Mesenchymal stem cell of adipose (primary cell): ENCODE measurements around a stretch of chr1.

- CAGE, long polyA plus RNA: no peak
Measured at GRCh38 chr1:109114661-109115151, 791 bp downstream of the ELAPOR1 start.

- CAGE, long polyA plus RNA: no peak
Measured at GRCh38 chr1:109136650-109137141, 22.8 kb downstream of the ELAPOR1 start.

DNA sequence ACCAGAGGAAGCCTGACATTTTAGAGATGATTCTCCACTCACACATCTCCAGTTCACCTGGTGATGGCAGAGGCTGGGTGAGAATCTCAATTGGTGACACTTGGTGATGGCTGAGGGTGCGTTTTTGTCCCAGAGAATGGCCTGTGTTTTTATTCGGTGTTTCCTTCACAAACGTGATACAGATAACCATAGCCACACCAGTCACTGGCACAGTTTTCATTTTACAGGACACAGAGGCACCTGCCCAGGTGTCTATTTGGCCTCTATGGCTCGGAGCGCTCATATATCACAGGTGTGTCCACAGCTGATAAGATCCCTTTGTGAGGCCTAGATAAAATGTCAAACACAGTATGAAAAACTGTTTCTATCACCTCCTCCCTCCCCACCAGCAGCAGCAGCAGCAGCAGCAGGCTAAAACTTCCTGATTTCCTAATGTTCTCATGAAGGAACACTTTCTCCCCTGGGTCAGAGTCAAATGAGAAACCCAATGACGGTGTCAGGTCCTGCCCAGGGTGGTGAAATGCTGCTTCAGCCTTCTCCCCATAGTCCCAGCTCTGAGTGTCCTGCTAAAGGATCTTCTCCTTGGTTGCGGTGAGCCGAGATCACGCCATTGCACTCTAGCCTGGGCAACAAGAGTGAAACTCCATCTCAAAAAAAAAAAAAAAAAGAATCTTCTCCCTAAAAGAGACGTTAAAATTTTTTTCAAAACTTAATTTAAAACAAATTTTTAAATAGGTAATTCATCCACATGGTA, 24.4 kb downstream of the ELAPOR1 start:
- CAGE, long polyA plus RNA: no peak

- CAGE, long polyA plus RNA: no peak
Measured at GRCh38 chr1:109197784-109198821, 15.6 kb upstream of the SARS1 start.

GRCh38 chr1:109238543-109239766, 10.4 kb upstream of the CELSR2 start:
- CAGE, long polyA plus RNA: no peak

GRCh38 chr1:109250652-109251213, 1.4 kb downstream of the CELSR2 start:
- CAGE, long polyA plus RNA: no peak

DNA sequence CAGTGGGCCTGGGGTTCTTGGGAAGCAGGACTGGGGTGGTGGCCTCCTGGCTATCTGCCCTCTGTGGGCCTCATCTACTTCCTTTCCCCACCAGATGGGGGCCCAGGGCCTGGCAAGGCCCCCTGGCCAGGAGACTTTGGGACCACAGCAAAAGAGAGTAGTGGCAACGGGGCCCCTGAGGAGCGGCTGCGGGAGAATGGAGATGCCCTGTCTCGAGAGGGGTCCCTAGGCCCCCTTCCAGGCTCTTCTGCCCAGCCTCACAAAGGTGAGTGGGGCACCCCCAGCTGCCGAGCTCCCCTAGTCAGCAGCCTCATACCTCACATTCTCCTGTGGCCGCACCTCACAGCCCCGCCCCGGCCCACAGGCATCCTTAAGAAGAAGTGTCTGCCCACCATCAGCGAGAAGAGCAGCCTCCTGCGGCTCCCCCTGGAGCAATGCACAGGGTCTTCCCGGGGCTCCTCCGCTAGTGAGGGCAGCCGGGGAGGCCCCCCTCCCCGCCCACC, 9.8 kb downstream of the PSRC1 start:
- CAGE, long polyA plus RNA: no peak

- CAGE, long polyA plus RNA: no peak
Measured at GRCh38 chr1:109304305-109305356, 2.2 kb downstream of the MYBPHL start.

DNA sequence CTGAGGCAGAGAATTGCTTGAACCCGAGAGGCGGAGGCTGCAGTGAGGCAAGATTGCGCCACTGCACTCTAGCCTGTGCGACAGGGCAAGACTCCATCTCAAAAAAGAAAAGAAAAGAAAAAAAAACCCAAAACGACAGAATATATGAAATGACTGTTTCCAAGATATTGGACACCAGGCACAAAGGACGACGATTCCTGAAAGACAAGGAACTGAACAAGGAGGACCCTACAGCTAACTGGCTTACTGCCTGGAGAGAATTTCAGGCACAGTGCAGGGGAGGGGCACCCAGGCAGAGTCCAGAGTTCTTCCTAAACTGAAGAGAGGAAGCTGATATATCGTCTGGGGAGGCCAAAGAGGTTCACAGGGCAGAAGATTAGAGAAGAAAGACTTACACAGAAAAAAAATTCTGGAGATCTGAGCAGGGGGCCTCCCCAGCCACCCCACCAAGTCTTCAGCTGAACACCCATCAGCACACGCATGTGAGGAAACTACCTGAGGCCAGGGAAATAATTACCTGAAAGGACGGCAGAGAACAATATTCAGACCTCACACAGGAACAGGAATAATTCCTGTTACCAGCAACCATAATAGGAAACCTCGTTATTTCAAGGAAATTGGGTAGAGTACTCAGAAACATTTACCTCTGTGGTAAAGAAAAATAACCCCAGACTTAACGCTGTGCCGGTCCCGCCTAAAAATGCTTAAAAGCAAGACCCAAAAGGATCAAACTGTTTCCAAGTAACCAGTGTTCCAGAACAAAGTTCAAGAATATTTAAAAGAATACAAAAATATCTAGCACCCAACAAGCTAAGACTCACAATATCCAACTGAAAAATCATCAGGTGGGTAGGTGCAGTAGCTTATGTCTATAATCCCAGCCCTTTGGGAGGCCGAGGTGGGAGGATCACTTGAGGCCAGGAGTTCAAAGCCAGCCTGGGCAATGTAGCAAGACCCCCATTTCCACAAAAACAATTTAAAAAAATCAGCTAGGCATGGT, 24.5 kb downstream of the SORT1 start:
- CAGE, long polyA plus RNA: no peak

DNA sequence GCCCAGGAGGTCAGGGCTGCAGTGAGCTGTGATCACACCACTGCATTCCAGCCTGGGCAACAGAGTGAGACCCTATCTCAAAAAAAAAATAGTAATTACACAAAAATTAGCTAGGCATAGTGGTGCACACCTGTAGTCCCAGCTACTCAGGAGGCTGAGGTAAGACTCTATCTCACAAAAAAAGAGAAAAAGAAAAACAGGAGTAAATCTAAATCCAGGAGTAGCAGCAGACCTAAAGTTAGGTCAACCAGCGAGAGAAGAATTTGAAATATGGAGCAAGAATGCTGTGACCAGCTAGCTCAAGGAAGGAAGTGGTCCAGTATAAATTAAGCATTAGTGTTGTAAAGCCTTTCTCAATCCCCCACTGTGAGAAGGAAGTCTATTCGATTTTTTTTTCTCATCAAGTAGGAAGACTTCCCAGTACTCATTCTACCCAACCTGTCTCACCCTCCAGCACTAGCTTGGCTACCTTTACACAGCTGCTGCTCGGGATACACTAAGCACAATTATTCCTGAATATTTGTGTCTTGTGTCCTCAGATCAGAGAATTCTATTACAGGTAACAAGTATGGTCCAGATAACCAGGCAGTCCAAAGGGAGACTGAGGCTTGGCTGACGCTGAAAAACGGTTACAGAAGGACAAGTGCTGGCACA, 1.6 kb downstream of the SORT1 start:
- CAGE, long polyA plus RNA: no peak

GRCh38 chr1:109415100-109415637, 11.1 kb downstream of the PSMA5 start:
- CAGE, long polyA plus RNA: no peak

GRCh38 chr1:109615853-109616339, 3.5 kb downstream of the GNAT2 start:
- CAGE, long polyA plus RNA: no peak

- CAGE, long polyA plus RNA: no peak
Measured at GRCh38 chr1:109631369-109632176, 11.9 kb downstream of the AMPD2 start.

DNA sequence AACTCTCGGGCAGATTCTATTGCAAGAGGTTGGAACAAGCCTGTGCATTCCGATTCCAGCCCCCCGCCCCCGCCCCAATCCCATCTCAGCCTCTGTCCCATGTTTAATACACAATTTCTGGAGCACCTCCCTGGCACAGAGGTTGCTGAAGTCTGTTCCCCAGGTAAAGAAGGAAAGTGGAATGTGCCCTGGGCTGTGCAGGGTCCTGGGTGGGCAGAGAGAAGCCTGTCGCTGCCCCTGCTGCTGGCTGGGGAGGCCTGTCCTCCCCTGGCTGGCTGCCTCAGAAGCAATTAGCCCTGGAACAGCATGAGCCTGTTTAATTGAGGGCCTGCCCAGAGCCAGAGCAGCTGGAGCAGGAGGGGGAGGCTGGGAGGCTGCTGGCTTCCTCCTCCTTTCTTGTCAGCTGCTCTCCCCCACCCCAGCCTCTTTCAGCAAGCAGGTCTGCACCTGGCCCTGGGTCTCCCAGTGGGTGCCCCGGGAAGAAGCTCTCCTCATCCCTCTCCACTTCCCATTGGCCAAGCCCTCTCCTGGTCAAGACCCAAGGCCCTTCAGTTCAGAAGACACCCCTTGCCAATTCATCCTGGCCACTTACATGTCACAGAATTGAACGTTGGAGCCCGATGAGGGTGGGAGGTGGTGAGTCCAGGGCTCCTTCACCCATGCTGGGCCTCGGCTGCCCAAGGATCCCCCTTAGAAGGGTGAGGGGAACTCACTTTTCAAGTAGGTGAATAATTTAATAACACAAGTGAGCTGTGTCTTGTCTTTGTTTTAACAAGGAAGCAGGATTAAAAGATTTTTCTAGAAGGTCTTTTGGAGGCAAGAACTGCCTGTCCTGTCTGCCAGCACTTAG, 13.1 kb downstream of the AMPD2 start:
- CAGE, long polyA plus RNA: no peak

- CAGE, long polyA plus RNA: no peak
Measured at GRCh38 chr1:109643280-109643840, 12.5 kb upstream of the GSTM4 start.

GRCh38 chr1:109794271-109794762, 30.6 kb upstream of the EPS8L3 start:
- CAGE, long polyA plus RNA: no peak

- CAGE, long polyA plus RNA: no peak
Measured at GRCh38 chr1:109977344-109977701, 7.2 kb upstream of the AHCYL1 start.

- CAGE, long polyA plus RNA: no peak
Measured at GRCh38 chr1:109979499-109980260, 4.9 kb upstream of the AHCYL1 start.

DNA sequence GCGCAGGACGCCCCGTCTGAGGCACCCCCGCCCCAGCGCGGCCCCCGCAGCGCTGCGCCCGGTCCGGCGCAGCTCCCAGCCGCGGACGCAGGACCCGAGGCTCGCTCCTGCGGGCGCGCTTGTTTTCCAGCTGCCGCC, 421 bp downstream of the KCNC4 start:
- CAGE, long polyA plus RNA: no peak

DNA sequence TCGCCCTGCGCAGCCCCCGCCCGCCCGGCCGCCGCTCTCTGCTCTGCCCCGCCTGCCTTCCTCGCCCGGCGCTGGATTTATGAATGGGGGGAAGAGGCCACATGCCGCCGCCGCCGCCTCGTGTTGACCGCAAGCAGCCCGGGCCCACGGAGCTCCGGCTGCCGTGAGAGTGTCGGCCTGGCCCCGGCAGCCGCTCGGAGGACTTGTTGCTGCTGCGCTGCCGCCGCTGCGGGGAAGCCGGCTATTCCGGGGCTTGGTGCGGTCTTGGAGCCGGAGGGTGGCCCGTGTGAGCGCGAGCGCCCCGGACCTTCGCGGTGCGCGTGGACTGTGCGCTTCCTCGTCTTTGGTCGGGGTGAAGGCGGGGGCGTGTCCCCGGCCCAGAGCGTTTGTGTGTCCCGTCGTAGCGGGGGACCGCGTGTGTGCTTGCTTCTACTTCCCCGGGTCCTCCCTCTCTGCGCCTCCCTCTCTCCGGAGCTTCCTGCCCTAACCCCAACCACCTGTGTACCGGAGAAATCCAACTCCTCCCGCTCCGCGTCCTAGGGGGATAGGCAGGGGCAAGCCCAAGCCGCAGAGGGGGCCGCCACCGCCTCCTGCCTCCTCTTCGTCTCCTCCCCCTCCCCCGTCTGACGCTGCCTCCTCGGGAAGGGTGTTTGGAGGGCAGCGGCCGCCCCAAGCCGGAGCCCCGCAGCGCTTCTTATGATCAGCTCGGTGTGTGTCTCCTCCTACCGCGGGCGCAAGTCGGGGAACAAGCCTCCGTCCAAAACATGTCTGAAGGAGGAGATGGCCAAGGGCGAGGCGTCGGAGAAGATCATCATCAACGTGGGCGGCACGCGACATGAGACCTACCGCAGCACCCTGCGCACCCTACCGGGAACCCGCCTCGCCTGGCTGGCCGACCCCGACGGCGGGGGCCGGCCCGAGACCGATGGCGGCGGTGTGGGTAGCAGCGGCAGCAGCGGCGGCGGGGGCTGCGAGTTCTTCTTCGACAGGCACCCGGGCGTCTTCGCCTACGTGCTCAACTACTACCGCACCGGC, 1.0 kb downstream of the KCNC4 start:
- CAGE, long polyA plus RNA: no peak